Aortic smooth muscle cell (primary cell): ENCODE results near the gene PLPPR4.

DNA sequence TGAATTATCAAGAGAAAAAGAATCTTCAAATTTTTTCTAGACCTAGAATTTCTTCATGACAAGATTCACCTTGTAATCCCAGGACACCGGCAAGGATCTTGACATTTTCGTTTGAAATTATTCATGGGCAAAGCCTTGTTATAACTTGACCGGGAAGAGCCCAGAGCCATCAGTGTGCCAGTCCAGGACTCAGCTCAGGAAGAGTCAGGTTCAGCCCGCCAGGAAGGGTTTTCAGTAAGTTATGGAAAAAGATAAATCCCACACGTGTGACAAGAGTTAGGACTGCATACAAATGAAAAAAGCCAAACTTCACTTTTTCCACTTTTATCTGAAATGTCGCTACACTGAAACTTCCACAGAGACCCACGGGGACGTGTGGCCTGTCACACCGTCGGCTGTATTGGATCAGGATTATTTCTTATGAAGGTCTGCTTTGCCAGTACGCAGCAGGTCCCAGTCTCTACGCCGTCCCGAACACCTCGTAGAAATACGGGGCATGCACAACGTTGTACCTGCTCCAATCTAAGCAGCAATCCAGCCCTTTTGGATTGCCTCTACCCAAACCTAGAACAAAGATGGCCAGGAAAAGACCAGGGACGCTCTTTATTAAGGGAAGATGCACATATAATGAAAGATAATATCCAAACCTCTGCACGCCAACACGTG is 923 bp downstream of the F3 start:
- RRBS = 72% methylated on average over 3 of the region's 20 CpGs

GRCh38 chr1:94550758-94551268 is 9.3 kb upstream of the F3 start:
- RRBS = no CpG with 5 or more reads among the region's 7 CpGs

- RRBS = no CpG with 5 or more reads among the region's 6 CpGs
Observed at GRCh38 chr1:94562817-94563537, 21.4 kb upstream of the F3 start.

- RRBS = no CpG with 5 or more reads among the region's 10 CpGs
Observed at GRCh38 chr1:94620460-94621149, 79.0 kb upstream of the F3 start.

DNA sequence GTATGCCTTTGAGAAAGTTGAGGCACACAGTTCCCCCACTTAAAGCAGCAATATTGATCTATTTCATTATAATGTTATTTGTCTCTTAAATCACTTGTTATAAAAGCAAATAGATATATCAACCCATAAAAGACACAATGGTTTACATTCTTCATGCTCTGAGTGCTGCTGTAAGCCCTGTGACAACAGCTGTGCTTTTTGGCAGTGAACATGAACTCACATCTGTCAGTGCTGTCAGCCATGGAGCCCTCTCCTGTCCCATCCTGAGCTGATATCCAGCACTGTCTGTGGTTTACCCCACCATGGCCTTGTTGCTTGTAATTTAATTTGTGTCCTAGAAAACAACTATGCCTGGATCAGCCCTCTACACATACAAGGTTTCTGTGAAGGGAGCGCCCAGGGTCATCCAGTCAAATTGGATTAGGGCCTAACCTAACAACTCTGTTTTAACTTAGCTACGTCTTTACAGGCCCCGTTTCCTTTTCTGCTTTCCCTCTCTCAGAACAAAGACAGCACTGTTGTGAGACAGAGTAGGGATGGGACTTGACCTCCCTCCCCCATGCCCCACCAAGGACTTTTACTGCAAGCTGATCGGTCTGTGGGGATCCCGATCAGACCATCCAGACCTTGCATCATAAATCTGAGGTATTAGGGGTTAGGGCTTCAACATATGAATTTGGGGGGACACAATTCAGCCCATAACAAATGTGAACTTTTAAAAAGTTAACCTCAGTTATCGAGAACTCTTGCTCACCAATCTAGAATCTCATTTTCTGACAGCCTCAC is 16.5 kb upstream of the SLC44A3 start:
- RRBS = no CpG with 5 or more reads among the region's 6 CpGs

GRCh38 chr1:94854304-94855333 is 34.5 kb downstream of the SLC44A3 start:
- RRBS = 2% methylated on average over 7 of the region's 22 CpGs

DNA sequence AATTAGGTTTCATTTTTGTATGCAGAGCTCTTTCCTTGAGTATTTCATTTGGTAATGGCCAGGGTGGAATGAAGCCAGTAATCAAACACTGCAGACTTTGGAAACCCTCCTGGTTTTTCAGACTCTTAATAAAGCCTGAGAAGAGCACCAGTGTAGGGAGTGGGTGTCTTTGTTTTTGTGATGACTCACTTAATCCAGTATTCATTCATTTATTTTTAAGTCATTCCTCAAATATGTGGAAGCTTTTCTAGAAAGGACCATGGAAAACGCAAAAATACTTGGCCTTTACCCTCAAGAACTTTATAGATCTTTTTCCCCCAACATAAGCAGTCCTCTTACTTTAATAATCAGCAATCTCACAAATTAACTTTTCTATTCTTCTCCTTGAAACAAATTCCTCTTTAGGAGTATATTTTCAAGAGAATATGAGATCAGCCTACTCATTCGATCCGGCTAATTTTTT is 49.0 kb downstream of the ALG14 start:
- RRBS = no CpG with 5 or more reads among the region's 3 CpGs

GRCh38 chr1:95197776-95198518 is 36.1 kb upstream of the RWDD3 start:
- RRBS = no CpG with 5 or more reads among the region's 3 CpGs

DNA sequence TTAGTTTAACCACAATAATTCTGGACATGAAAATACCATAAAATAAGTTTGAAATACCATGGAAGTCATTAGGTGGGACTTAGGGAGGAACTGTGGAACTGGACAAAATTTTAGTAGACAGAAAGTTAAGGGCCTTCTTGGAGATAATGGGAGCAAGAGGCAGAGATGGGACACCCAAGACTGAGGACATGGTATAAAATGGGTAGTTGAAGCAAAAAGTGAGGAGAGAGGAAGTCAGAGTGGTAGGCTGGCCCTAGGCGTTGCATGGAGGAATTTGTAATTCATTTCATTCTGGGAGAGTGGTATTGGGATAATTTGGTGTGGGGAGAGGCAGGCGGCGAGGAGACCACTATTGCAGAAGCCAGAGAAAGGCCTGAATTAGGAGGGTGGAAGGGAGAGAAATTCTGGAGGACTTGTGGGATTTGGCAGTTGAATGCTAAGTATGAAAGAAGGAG is 6.4 kb downstream of the RWDD3 start:
- RRBS = no CpG with 5 or more reads among the region's 3 CpGs

- RRBS = 43% methylated on average over 1 of the region's 10 CpGs
Observed at GRCh38 chr1:95742380-95743666, 508.8 kb downstream of the RWDD3 start.

DNA sequence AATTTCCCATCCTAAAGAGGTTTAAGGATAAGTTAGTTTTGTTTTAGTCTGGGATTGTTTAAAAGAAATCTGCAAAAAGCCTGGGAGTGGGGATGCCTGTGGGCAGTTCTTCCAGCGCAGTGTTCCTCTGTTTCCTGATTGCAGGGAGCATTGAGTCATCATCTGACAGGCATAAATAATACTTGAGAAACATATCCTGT is 350.8 kb upstream of the PTBP2 start:
- RRBS = no CpG with 5 or more reads among the region's 1 CpG

GRCh38 chr1:96755513-96756267 is 34.1 kb downstream of the PTBP2 start:
- RRBS = no CpG with 5 or more reads among the region's 9 CpGs

DNA sequence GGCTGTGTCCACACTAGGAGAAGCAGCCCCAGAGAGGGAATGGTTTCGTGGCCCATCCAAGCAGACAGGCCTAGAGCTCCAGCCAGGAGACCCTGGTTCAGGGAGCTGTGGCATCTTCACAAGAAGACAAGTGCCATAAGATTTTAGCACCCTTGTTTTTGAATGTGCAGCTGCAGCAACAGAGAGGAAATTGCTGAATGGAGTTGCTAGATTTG is 122.6 kb downstream of the PTBP2 start:
- RRBS = no CpG with 5 or more reads among the region's 1 CpG

DNA sequence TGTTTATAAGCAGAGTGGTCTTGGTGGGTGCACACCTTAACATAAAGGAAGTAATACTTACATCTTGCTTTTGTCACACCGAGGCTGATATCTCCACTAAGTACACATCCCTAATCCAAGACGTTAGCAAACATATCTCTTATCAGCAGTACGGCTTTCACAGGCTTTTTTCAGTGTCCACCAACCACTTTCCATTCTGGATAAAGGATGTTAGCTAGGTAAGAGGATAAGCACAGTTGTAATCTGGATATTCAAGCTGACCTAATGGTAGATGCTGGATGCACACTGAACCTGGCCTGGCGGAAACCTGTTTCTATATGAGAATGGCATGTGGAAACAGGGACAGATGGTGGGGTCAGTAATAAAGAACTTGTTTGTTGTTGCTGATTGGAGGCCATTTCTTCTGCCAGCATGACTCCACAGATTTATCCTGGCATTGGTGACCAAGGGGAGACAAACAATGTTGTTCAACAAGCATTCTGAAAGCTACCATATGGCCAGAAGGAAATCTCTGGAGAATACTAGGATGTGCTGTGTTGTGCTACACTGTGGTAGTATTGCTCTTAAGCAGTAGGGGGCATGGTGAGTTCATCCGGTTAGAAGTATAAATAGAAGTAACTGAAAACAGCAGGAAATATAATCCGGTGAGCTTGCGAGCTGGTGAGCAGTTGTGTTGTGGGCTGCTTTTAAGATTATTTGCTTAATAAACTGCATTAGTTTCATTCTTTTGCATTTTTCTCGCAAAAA is 416.5 kb downstream of the PTBP2 start:
- RRBS = 29% methylated on average over 1 of the region's 8 CpGs

DNA sequence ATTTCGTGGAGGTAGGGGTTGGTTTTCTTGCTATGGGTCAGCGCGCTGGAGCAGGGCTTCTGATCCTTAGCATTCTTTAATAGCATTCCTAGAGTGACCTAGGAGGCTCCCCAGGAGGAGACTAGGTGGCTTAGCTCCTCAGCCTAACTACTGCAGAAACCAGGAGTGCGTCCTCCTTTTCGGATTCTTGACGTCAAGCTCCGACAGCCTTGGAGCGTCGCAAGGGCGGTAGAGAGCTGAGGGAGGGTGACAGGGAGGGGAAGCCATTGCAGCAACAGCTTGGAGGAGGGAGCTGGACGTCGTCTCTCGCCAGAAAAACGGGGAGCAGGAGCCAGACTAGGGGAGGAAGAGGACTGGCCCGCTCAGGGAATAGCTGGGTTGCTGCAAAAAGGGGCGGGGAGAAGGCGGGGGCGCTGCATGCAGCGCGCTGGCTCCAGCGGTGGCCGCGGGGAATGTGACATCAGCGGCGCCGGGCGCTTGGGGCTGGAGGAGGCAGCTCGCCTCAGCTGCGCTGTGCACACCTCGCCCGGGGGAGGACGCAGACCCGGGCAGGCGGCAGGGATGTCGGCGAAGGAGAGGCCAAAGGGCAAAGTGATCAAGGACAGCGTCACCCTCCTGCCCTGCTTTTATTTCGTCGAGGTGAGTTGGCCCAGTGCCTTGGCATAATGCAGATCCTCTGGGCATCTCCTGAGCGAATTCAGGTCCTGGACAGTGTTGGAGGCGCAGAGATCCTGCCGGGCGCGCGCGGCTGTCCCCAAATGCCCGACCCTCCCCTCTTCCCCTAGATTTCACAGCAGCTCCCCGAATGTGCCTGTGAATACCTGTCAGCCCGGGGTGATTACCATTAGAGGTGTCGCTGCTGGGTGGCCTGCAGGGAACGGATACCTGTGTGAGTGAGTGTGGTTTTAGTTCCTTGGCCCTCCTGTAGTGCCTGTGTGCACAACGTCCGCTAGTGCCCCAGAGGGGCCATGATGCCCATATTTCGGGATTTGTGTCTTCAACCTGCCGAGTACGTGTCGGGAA is at the start of gene PLPPR4:
Gene PLPPR4, plus strand, starts transcription at position 460 of the 1,023 bp plus-strand sequence.
- RRBS = 1% methylated on average over 14 of the region's 57 CpGs

GRCh38 chr1:99603826-99604226 is 42.1 kb upstream of the PALMD start:
- RRBS = no CpG with 5 or more reads among the region's 1 CpG

GRCh38 chr1:99638739-99639267 is 7.1 kb upstream of the PALMD start:
- RRBS = no CpG with 5 or more reads among the region's 4 CpGs

GRCh38 chr1:100020295-100020881 is 17.5 kb upstream of the MFSD14A start:
- RRBS = no CpG with 5 or more reads among the region's 1 CpG

DNA sequence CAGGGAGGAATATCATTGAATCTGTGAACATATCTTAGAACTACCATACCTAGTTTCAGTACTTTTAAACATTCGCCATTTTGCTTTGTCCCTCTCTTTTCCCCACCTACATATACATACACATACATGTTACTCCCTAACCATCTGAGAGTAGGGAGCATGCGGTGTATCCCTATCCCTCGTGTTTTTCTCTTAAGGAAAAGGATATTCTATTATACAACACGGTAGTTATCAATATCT is 774 bp upstream of the MFSD14A start:
- RRBS = no CpG with 5 or more reads among the region's 4 CpGs